Measurements from ENCODE around the gene DPM1.

GRCh38 chr20:50291831-50292190 is 101.2 kb downstream of the CEBPB start:
- RRBS, 2 experiments, result no CpG with 5 or more reads among the region's 8 CpGs

GRCh38 chr20:50296977-50297450 is 106.4 kb downstream of the CEBPB start:
- RRBS, 2 experiments, result no CpG with 5 or more reads among the region's 7 CpGs

DNA sequence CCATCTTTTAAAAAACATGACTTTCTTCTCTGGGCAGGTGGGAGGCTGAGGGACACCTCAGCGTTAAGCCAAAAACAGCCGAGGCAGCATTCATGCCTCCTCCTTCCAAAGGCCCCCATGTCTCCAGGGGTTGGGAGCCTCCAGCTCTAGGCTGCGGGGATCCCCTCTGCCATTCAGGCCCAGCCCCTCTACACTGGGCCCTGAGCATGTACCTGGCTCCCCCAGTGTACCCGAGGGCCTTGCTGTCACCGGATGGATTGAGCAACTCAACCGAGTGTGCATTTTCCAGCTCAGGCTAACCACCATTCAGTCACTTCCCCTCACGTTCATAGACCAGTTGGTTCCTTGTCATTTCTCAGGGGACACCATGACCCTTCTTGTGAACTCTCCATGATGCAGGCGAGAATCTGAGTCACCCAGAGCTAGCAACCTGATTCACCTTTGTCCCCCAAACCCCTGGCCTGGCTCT is 158.6 kb downstream of the CEBPB start:
- RRBS, 2 experiments, result no CpG with 5 or more reads among the region's 8 CpGs

DNA sequence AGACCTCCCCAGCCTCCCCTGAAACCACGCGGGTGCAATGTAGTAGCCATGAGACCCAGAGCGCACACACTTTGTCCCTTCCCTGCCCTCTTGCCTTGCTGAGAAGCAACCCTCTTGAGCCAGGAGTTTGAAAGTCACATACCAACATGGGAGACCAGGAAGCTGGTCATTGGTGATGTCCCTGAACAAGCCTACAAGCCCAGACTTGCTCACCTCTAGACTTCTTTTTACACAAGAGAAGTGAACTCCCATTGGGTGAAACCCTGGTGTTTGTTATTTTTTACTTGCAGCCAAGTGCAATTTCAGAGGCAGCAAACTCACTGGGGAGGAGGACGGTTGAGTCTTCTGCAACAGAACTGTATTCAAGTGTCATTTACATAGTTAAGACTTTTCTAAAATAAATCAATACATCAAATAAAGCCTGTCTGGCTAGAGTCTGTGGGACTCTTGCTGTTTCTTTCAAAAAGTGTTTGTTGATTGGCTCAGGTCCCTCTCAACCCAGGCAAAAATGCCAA is 138.1 kb upstream of the PTPN1 start:
- RRBS, 2 experiments, result no CpG with 5 or more reads among the region's 4 CpGs

DNA sequence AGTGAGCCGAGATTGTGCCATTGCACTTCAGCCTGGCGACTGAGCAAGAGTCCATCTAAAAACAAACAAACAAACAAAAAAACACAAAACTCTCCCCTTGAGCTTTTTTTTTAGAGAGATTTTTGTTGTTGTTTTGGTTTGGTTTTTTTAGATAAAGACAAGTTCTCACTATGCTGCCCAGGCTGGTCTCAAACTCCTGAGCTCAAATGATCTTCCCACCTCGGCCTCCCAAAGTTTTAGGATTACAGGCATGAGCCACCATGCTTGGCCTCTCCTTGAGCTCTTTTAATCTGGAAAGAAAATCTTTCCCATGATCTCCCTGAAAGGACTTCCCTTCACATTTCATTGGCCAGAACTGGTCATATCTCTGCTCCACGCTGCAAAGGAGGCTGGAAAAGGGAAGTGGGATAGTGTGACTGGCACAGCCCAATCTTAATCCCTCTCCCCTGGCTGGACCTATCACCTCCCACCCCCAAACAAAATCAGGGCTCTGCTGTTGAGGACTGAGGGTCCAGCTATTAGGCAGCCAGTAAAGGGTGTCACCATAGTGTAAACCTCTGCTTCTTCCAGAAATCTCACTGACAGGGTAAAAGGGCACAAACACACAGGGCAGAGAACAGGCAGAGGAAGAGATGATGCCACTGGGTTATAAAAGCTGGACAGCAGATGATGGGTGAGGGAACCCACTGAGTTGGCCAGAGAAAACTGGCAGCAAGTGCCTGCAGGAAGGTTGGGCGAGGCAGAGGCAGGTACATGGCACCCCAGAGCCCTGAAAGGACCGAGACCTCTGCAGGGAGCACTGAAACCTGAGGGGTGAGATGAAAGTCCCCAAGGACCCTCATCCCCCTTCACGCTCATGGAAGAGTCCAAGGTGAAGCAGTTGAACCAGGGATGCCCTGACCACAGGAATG is 83.2 kb upstream of the PTPN1 start:
- RRBS, 2 experiments, result no CpG with 5 or more reads among the region's 7 CpGs

DNA sequence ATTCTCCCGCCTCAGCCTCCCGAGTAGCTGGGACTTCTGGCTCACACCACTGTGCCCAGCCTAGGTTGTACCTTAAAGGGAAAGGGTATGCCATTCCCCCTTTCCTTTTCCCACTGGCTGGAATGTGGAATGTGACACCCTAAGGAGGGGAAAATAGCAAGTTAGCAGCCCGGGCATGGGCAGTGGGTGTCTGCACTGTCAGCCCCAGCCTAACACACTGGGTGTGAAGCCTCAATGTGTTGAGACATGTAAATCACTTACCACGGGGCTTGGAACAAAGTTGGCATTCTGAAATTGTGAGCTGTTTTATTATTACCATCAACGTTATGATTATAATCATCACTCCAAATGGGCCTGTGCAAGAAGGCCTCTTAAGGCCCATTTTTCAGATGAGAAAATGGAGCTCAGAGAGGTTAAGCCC is 80.7 kb upstream of the PTPN1 start:
- RRBS, 2 experiments, result no CpG with 5 or more reads among the region's 5 CpGs

GRCh38 chr20:50430606-50431132 is 79.5 kb upstream of the PTPN1 start:
- RRBS, 2 experiments, result 89 to 95% methylated on average over 3 to 5 of the region's 15 CpGs

- RRBS, 2 experiments, result no CpG with 5 or more reads among the region's 9 CpGs
Observed at GRCh38 chr20:50438988-50439438, 71.2 kb upstream of the PTPN1 start.

GRCh38 chr20:50502616-50503357 is 7.4 kb upstream of the PTPN1 start:
- RRBS, 2 experiments, result no CpG with 5 or more reads among the region's 7 CpGs

DNA sequence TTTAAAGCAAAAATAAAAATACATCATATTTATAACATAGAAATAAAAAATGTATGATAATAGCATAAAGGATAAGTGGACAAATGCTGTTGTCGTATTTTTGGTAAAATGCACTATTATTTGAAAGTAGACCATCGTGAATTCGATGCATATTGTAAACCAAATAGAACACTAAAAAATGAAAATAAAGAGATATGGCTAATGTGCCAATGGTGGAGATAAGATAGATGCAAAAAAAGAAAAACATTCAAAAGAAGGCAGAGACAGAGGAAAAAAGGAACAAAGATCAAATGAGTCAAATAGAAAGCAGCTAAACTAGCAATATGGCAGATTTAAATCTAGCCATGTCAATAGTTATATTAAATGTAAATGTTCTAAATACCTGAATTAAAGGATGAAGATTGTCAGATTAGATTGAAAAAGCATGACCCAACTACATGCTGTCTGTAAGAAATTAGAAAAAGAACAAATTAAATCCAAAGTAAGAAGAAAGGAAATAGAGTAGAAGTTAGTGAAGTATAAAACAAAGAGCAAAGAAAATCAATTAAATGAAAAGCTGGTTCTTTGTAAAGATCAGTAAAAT is 44.5 kb downstream of the PTPN1 start:
- RRBS, 2 experiments, result no CpG with 5 or more reads among the region's 3 CpGs

GRCh38 chr20:50561166-50562109 is 51.3 kb downstream of the PTPN1 start:
- RRBS, 2 experiments, result no CpG with 5 or more reads among the region's 21 CpGs

- RRBS, 2 experiments, result no CpG with 5 or more reads among the region's 18 CpGs
Observed at GRCh38 chr20:50577700-50578578, 67.8 kb downstream of the PTPN1 start.

DNA sequence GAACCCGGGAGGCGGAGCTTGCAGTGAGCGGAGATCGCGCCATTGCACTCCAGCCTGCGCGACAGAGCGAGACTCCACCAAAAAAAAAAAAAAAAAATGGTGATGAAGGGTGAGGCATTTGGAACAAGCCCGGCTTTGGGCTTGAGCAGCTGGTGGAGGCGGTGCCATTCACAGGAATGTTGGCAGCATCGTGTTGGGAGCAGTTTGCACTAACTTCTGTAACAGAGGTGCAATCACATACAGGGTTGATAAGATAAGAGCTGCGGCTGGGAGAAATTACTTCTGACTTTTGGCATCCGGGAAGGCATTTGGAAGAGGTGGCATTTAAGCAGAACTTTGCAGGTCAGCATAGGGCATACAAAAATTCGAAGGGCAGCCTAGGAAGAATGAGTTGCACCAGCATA is 16.2 kb upstream of the RIPOR3 start:
- RRBS, 2 experiments, result no CpG with 5 or more reads among the region's 14 CpGs

- RRBS, 2 experiments, result no CpG with 5 or more reads among the region's 10 CpGs
Observed at GRCh38 chr20:50724761-50725443, 6.5 kb upstream of the PARD6B start.

DNA sequence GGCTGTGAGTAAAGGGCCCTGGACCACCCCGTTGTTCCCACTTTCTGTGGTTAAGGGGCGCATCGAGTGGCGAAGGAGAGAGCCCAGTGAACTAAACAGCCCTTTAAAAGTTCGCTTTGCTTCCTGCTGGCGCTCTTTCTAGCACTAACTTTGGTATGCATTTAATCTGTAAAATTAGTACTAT is 723 bp downstream of the PARD6B start:
- RRBS, 2 experiments, result no CpG with 5 or more reads among the region's 6 CpGs

DNA sequence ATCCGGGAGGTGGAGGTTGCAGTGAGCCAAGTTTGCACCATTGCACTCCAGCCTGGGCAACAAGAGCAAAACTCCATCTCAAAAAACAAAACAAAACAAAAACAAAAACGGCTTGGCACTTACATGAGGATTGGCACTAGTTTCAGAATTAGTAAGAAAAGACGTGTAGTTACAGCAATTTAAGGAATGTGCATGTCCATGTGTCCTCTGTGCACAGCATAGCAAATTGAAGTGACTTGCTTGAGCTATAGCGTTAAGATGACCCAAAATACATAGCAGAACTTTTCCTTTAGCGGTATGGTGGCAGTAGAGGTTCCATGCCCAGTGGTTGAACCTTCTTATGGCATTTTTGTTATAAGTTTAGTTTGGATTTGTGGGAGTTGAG is 2.0 kb downstream of the PARD6B start:
- RRBS, 2 experiments, result no CpG with 5 or more reads among the region's 5 CpGs

GRCh38 chr20:50819297-50819840 is 24.5 kb downstream of the BCAS4 start:
- RRBS, 2 experiments, result 95 to 100% methylated on average over 3 of the region's 12 CpGs

GRCh38 chr20:50895420-50895922 is 35.8 kb downstream of the ADNP start:
- RRBS, 2 experiments, result no CpG with 5 or more reads among the region's 7 CpGs

DNA sequence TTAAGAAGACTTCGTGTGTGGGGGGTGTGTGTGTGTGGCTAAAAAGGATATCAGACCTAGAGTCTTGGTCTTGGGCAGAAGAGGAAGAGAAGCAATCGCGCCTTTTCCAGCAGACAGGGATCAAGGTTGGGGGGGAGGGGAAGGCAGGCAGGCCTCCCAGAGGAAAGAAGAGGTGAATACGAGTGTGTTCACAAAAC is 1.4 kb downstream of the ADNP start:
- RRBS, 2 experiments, result no CpG with 5 or more reads among the region's 4 CpGs

DNA sequence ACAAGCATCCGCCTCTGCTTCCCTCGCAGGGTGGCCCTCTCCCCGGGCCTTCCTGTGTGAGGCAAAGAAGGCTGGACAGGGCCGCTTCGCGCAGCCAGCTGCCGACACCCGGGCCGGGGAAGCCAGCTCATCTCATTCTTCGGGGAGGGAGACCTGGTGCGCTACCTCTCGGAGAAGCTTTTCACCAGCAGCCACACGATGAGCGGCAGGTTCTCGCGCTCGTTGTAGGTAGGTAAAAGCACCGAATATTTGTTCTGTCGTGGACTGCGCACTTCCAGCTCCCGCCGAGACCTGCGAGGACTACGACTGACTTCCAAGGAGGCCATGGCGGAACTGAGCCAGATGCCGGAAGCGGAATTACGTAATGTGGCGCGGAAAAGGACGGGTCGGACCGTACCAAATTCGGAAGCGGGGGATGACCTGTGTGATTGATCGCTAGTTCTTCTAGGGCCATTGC is at the start of gene DPM1:
DPM1 (minus strand) TSS at position 335 of the 457 bp plus-strand sequence.
- RRBS, 2 experiments, result 1% methylated on average over 6 of the region's 36 CpGs

Measured in NT2/D1 (cell line).